Measurements from ENCODE around the genes CDCP2 and MROH7.

DNA sequence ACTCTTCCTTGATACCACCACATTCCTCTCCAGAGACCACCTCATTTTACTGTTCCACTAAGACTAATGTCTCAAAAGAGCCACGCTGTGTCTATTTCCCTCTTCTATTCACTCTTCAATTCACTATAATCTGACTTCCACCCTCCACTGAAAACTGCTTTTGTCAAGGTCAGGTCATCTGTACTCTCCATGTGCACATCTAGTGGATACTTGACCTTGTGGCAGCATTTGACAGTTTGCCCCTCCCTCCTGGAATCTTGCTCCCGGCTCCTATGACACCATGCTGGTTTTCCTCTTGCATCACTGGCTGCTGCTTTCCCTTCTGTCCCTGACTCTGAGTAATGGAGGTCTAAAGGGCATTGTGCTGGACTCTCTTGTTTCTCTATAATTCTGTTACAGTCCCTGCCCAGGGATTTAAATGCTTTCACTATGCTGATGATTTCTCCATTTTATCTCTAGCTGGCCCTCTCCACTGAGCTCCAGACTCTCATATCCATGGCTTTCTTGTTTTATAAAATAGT lies 37.0 kb upstream of the PODN start:
- CAGE, long polyA plus RNA = no peak
- RRBS = no CpG with 5 or more reads among the region's 2 CpGs

- CAGE, long polyA plus RNA = no peak
- RRBS = no CpG with 5 or more reads among the region's 5 CpGs
Measured at GRCh38 chr1:53047839-53048528, 14.0 kb upstream of the PODN start.

GRCh38 chr1:53073570-53074527 lies 11.8 kb downstream of the PODN start:
- CAGE, long polyA plus RNA = no peak
- RRBS = no CpG with 5 or more reads among the region's 16 CpGs

DNA sequence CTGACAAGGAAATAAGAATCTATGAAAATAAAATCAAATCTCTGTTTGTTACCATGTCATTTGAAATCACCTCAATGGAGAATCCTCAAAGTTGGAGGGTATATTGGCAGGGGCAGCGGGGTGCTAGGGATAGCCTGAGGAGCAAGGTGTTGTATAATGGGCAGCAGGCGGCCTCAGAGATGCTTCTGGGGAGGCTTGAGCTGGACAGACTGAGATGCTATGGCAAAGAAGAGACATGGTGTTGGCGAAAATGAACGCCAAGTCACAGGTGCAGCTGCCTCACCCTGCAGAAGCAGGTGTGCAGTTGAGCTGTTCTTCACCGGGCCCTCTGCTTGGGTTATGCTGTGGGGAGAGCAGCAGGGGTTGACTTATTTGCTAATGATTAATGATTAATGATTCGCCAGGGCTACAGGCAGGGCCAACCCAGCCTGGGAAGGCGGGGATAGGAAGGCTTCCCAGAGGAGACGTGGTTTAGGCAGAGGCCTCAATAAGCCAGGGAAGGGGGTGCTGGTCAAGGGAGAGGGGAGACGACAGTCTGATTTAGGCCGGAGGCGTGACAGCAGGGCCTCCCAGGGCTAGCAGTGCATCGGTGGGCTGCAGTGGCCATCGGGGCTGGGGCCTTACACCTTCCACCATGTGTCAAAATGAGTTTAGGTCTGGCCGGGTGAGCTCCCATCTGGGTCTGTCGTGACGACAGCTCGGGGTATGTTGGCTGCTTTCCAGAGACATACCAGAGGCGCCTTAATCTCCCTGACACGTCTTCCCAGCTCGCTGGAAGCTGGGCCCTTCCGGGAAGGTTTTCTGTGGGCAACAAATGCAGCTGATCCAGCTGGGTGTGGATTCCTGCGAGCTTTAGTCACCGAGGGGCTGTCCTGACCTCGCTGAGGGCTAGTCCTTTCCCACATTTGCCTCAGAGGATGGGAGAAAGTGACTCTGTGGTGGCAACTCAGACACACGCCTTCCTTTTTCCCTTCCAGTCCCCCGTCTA lies 3.5 kb upstream of the SLC1A7 start:
- CAGE, long polyA plus RNA = no peak
- RRBS = 0% methylated on average over 1 of the region's 26 CpGs

GRCh38 chr1:53296599-53296853 lies 31.3 kb downstream of the LRP8 start:
- CAGE, long polyA plus RNA = no peak
- RRBS = no CpG with 5 or more reads among the region's 7 CpGs

GRCh38 chr1:53416967-53417449 lies 42.2 kb upstream of the DMRTB1 start:
- CAGE, long polyA plus RNA = no peak
- RRBS = no CpG with 5 or more reads among the region's 9 CpGs

DNA sequence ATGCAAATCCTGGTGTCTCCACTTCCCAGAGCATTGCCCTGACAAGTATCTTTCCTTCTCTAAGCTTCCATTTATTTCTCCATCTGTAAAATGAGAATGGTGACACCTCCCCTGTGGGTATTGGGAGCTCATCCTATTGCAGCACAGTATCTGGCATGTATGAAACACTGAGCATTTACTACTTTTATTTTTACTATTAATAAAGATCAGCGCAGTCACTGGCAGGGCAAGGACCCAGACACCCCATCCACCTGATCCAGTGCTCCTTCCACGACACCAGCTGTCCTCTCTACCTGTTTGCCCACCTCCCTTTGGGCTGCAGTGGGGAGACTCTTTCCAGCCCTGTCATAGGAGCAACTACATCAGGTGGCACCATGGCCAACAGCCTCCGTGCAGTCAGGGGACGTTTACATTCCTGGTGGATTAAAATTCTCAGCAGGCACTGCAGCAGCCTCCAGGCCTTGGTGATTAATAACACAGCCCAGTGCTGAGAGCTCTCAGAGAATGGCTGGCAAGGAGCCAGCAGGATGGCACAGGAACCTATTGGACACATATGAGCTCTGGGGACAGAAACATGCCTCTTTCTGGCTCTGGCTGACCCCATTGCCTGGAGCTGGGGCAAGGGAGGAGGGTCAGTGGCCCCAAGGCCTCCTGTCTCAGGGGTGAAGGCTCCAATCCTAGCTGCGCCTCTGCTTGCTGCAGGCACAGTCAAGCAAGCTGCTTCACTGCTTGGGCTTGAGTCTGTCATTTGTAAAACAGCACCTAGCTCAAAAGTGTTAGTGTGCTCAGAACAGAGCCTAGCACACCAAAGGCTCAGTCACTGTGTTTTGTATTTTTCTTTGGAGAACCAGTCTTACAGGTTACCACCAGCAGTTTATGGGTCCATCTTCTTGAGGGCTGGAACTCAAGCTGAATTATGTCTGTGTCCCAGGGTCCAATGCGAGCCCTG lies 113.3 kb downstream of the DMRTB1 start:
- CAGE, long polyA plus RNA = no peak
- RRBS = no CpG with 5 or more reads among the region's 6 CpGs

DNA sequence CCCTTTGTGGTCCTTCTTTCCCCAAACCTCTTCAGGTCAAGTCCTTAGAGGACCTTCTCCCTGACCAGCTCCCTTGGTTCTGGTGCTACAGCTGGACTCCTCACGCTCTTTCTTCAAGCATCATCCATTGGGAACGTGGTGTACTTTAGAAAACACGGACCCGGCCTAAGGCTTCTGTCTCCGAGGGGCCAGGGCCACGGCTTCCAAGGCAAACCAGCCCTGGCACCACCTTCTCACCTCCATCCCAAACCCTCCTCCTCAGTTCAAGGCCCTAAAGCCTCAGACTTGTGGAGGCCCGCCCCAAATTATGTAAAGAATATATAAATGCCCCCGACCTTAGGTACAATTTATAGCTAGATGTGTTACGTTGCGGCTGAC lies 640 bp downstream of the IFT25 start:
- CAGE, long polyA plus RNA = no peak
- RRBS = no CpG with 5 or more reads among the region's 10 CpGs

GRCh38 chr1:54122616-54122815 lies 30.3 kb downstream of the CDCP2 start:
- CAGE, long polyA plus RNA = no peak
- RRBS = no CpG with 5 or more reads among the region's 2 CpGs

DNA sequence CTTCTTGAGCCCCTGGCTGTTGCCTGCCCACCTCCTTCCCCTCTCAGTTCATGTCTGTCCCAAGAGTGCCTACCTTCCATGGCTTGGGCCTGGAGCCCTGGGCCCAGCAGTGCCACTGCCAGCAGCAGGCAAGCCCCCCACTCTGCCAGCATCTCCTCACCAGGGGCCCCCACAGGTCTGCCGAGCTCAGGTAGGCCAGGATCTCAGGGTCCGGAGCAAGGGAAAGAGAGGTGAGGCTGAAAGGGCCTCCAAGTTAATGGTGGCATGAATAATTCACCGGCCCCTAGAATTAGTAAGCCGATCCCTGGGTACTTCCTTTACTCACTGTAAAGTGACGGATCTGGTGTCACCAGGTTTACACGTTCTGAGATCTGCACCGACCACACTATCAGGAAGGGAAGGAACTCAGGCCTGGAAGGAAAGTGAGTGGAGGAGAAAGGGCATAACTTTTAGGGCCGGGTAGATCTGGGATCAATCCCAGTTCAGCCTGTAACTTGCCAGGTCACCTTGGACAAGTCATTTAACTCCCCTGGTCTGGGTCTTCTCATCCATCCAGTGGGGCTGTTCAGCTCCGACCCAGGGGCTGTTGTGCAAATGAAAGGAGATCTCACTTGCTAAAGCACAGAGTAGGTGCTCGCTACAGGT lies at the start of gene CDCP2:
Gene CDCP2 (minus strand): TSS at position 230 of the 645 bp plus-strand sequence.
- CAGE, long polyA plus RNA = no peak
- RRBS = 100% methylated on average over 1 of the region's 10 CpGs

GRCh38 chr1:54216016-54216542 lies 16.1 kb downstream of the MRPL37 start:
- CAGE, long polyA plus RNA = no peak
- RRBS = no CpG with 5 or more reads among the region's 10 CpGs

GRCh38 chr1:54238846-54239410 lies 39.0 kb downstream of the MRPL37 start:
- CAGE, long polyA plus RNA = no peak
- RRBS = no CpG with 5 or more reads among the region's 10 CpGs

GRCh38 chr1:54281759-54282429 lies 81.9 kb downstream of the MRPL37 start:
- CAGE, long polyA plus RNA = no peak
- RRBS = no CpG with 5 or more reads among the region's 17 CpGs

GRCh38 chr1:54287738-54288360 lies 87.9 kb downstream of the MRPL37 start:
- CAGE, long polyA plus RNA = no peak
- RRBS = no CpG with 5 or more reads among the region's 11 CpGs

- CAGE, long polyA plus RNA = no peak
- RRBS = 0% methylated on average over 3 of the region's 22 CpGs
Measured at GRCh38 chr1:54335044-54336381, 135.5 kb downstream of the MRPL37 start.

DNA sequence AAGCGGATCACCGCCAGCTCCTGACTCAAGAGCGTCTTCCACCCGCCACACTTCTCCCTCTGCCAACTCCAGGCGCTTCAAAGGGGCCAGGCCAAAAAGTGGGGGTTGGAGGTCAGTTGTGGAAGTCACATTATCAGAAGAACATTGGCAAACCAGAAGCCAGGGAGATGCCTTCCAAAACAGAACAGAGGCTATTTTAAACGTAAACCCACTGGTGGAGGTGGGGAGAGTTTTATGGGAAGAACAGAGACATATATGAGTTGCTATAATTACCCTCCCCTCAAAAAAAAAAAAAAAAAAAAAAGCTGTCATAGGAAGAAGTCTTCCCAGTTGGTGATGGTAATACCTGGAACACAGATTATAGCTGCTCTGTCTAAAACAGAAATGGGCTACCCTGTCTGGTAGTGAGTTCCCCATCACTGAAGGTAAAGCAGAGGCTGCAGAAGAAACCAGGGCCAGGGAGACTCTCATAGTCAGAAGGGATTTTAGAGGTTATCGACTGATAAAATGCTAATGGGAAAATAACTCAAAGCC lies 159.0 kb downstream of the MRPL37 start:
- CAGE, long polyA plus RNA = no peak
- RRBS = no CpG with 5 or more reads among the region's 7 CpGs

- CAGE, long polyA plus RNA = no peak
- RRBS = no CpG with 5 or more reads among the region's 25 CpGs
Measured at GRCh38 chr1:54407178-54407998, 140.6 kb upstream of the ACOT11 start.

GRCh38 chr1:54542865-54543530 lies 5.0 kb upstream of the ACOT11 start:
- CAGE, long polyA plus RNA = no peak
- RRBS = 6% methylated on average over 5 of the region's 13 CpGs

DNA sequence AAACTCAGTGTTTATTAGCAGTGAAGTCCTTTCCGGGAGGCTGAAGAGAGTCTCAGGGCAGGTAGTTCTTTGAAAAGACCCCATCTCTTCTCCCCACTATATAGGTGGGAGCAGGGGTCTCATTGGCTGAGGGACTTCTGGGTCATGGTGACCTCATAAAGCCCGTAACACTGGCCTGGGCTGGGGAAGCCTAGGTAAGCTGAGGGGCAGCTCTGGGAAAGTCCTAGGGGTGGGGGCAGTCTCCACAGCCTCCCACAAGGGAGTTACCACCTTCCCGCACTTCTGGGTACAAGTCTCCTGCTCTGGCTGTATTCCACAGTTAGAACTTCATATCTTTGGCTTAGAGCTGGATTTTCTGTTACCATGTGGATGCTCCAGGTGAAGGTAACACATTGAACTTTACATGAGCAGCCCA lies at the start of gene MROH7:
Gene MROH7 (plus strand): TSS at position 202 of the 415 bp plus-strand sequence.
- CAGE, long polyA plus RNA = no peak
- RRBS = no CpG with 5 or more reads among the region's 3 CpGs

GRCh38 chr1:54794339-54795262 lies 6.5 kb downstream of the TTC22 start:
- CAGE, long polyA plus RNA = no peak
- RRBS = no CpG with 5 or more reads among the region's 3 CpGs

Data from BJ (cell line).